HGPS cell (cell line): ENCODE measurements around a stretch of chr2.

GRCh38 chr2:152717556-152718375 is 505 bp upstream of the PRPF40A start:
- RRBS, result 3% methylated on average over 10 of the region's 75 CpGs

GRCh38 chr2:152826918-152827444 is 108.6 kb downstream of the ARL6IP6 start:
- RRBS, result no CpG with 5 or more reads among the region's 3 CpGs

GRCh38 chr2:155472119-155472479 is 773.6 kb downstream of the KCNJ3 start:
- RRBS, result no CpG with 5 or more reads among the region's 17 CpGs

GRCh38 chr2:156013546-156014228 is 318.8 kb downstream of the NR4A2 start:
- RRBS, result no CpG with 5 or more reads among the region's 4 CpGs

DNA sequence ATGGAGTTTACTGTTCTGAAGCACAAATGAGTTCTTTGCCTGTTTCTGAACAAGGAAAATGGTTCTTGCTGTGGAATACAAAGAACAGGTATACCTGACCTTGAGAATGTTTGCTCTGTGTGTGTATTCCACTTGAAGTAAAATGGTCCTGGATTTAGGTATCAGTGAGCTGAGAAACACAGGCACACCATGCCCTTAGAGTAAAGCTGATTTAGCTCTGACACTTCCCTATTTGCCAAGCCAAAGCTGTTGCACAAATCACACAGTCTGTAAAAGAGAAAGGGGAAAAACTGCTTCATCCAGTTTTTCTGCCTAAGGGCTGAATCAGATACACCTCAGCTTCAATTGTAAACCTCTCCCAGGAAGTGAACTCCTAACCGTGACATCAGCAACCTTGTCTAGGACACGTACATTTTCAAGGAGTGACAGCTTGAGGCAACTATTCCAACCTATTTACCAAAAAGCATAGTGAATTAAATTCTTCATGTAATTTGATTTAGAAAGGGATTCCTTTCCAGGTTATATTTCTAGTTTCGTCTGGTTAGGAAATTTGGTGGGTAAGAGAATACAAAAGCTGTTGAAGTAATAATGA is 150.4 kb downstream of the NR4A2 start:
- RRBS, result no CpG with 5 or more reads among the region's 3 CpGs

DNA sequence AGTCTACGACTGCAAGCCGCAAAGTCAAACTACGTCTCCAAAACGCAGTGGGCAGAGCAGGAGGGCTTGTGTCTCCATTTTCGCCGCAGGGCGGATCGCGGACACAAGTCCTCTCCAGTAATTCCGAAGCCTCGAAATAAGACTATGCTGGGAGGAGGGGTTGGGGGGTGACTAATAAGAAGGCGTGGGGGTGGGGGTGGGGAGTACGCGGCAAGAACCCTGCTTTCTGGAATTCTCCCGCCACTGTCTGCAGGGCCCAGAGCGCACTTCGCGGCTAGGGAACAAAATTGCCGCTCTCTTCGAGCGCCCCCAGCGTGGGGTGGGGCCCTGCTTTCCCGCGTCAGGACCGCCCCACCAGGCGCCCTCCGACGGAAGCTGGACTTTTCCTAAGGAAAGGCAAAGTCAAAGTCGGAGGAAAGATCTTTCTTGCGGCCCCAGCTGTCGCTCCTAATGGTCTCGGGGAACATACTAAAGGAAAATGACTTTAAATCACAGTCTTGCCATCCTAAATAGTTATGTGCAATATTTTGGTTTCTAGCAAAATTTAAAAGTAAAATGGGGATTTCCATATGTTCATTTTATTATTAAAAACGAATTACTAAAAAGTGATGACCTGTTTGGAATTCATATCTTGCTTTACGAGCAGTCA is 11.9 kb downstream of the NR4A2 start:
- RRBS, result no CpG with 5 or more reads among the region's 34 CpGs

DNA sequence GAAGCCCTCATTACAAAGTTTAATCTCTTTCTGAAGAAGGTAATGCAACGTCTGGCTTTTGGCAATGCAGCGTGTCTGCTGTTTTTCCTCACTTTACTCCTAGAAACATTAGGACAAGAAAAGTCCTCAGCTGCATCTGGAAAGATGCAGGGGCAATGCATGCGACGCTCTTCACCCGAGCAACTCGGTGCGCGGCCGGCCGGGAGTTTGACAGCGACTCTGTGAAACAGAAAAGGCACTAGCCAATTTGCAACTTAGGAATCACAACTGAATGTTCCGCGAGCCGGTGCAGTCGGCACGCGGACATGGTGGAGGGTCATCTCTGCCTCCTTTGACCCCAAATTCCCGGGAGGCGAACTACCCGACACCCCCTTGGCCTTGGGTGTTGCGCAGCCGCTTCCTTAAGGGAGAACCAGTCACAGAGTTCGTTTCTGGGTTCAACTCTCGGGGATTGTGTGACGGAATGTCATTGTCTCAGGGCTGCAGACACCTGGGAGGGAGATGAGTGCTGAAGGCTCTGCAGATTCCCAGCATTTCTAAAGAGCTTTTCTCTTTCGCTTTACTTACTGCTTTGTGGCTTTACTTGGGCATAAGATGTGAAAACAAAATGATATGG is 9.8 kb downstream of the NR4A2 start:
- RRBS, result 43% methylated on average over 9 of the region's 26 CpGs

DNA sequence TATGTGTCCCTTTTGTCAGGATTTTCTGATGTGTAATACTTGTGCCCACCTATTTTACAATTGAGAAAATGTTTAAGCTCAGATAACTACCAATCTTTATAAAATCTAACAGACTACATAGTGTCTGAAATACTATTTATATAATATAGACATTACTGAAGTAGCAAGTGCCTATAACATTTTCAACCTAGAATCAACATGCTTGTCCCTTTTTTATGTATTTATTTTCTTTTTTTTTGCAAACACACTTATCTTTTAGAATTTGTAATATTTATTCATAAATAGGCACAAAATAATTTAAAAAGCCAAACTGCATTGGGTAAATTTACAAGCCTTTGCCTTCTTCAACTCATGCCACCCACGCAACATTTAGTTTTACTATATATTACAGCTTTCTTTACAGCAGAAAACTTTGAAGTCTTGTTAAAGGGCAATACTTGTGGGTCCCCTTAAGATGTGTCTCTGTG is 7.6 kb downstream of the NR4A2 start:
- RRBS, result no CpG with 5 or more reads among the region's 1 CpG

DNA sequence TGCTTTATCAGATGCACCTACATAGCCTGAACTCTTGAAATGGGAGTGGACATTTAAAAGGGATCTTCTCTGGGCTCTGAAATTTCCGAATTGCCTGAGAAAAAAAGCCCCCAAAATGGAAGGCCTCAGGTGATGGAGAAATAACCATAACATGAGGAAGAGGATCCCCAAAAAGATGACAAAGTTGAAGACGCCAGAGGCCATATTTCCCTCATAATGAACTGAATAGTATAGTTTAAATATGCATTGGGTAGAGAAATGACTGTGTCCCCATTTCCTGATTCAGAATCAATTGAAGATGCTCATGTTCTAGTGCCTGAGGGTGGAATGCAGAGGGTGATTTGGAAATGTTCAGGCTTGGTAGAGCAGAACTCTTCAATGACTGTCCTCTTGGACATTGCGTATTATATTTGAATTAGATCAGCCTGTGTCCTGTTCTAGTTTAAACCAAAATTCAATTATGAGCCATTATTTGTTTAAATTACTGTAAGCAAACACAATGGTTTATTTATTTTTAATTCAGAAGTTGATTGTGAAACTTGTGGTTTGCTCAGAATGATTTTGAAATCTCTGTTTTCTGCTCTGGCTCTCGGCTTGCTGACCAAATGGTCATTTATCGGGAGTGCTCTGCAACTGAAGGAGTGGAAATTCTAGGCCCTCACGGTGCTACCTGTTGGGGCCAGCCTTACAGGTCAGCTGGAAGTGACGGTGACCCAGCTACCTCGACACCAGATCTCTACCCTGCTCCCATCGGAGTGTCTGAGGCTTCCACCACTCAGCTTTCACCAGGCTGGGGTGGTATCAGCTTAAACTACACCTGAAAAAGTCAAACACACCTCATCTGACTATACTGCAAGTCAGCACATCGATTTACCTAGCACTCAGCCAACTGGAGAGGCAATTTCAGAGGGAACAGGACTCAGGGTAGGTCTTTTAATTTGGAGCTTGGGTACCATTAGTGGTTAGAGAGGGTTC is 37.0 kb upstream of the GPD2 start:
- RRBS, result no CpG with 5 or more reads among the region's 10 CpGs

DNA sequence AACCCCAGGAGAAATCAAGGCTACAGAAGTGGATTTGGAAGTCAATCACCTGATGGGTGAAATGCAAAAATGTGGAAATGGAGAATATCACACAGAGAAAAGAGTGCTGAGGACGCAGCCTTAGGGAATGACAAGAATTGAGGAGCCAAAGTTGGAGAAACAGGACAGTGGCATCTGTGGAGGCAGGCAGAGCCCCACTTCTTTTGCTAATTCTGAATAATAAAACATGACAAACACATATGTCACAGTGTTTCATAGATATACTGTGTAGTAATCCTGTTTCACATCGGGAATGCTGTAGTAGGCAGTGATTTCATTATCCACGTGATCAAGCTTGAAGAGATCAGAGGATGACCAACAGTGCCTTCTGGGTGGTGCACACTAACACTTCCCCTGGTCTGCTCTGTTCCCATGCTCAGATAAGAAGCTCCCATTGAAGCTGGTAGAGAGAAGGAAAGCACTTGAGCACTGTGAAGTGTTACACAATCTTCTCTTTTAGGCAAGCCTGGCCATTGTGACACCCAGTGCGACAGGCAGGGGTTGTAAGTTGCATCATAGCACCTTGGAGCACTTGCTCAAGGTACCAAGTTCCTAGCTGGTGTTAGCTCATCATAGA is 30.7 kb upstream of the GPD2 start:
- RRBS, result no CpG with 5 or more reads among the region's 4 CpGs

- RRBS, result no CpG with 5 or more reads among the region's 2 CpGs
These were observed 3.2 kb downstream of the GPD2 start for GRCh38 chr2:156439455-156439679.

DNA sequence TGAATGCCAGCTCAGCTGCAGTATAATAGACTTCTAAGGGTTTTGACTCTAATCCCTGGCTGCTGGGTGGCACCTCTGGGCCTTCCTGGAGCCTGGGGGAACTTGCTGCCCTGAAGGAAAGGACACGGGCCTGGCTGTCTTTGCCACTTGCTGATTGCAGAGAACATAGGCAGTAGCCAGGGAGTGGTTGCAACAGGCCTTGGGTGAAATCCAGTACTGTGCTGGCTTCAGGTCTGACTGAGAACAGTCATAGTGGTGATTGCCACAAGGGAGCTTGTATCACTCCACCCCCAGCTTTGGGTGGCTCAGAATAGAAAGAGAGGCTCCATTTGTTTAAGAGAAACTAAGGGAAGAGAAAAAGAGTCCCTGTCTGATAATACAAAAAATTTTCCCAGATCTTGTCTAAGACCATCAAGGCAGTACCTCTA is 36.8 kb upstream of the CYTIP start:
- RRBS, result no CpG with 5 or more reads among the region's 1 CpG

DNA sequence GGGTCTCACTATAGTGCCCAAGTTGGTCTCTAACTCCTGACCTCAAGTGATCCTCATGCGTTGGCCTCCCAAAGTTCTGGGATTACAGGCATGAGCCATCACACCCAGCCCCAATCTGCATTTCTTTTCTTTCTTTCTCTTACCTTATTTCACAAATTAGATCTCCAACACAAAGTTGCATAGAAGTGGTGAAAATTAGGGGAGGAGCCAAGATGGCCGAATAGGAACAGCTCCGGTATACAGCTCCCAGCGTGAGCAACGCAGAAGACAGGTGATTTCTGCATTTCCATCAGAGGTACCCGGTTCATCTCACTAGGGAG is 71.0 kb upstream of the CYTIP start:
- RRBS, result no CpG with 5 or more reads among the region's 6 CpGs

DNA sequence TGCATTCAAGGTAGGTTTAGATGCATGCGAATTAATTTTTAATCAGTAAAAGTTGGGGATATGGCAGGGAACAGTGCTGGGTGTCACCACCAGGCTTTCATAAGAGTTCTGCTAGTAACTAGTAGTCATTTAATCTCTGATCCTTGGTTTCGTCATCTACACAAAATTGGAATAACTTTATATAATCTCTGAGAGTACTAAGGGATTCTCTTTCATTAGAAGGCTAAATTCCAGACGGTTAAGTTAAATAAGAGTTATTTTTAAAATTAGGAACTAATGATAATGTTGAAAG is 85.5 kb upstream of the CYTIP start:
- RRBS, result no CpG with 5 or more reads among the region's 3 CpGs

DNA sequence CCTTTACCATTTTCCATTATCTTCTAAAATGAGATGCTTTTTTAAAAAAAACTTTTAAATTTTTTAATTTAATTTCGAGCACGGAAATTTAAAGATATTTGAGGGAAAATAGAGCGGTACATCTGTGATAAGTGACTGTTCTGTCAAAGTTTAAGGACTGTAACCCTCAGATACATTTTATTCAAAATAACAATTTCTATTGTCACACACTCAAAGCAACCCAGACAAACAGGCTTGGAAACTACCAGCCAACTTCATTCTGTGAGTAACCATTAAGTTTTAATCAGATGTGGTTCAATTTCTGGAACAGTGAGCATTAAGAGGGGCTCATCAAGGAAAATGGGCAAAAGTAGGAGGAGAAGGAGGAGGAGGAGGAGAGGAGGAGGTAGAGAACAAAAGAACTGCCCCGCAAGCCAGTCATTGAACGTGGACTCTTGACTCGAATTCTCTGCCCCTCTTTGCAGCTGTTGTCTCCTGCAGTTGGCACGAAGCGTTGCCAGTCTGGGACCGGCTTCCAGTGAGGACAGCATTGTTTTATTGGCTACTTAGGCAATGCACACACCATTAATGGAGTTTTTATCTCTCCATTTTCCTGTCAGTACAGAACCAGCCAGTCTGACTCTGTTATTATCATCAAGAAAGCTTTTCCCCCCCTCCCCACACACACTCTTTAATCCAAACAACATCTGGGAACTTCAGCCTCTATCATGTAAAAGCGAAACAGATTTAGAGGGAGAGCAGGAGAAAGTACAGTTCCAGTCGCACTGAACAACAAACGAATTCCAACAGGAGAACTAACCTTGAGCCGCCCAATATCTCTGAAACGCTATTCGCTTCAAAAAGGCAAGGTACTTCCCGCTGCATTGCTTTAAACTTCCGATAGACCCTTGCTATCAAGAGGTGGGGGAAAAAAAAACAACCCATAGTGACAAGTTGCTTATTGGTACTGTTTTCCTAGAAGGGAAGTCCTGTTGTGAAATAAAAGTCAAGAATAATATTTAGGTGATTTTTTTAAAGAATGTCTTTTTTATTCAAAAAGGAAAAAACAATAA is 38.4 kb downstream of the ACVR1 start:
- RRBS, result no CpG with 5 or more reads among the region's 17 CpGs

GRCh38 chr2:157874583-157875331 is 1.4 kb downstream of the ACVR1 start:
- RRBS, result no CpG with 5 or more reads among the region's 13 CpGs

- RRBS, result no CpG with 5 or more reads among the region's 16 CpGs
These were observed 91.2 kb upstream of the ACVR1 start for GRCh38 chr2:157967264-157967734.

GRCh38 chr2:158130648-158131459 is 29.2 kb downstream of the UPP2 start:
- RRBS, result no CpG with 5 or more reads among the region's 3 CpGs